Metastatic Breast Carcinoma in the Ovary (tissue), 3 donors: Measurements from ENCODE around the genes IRF8 and MTHFSD.

DNA sequence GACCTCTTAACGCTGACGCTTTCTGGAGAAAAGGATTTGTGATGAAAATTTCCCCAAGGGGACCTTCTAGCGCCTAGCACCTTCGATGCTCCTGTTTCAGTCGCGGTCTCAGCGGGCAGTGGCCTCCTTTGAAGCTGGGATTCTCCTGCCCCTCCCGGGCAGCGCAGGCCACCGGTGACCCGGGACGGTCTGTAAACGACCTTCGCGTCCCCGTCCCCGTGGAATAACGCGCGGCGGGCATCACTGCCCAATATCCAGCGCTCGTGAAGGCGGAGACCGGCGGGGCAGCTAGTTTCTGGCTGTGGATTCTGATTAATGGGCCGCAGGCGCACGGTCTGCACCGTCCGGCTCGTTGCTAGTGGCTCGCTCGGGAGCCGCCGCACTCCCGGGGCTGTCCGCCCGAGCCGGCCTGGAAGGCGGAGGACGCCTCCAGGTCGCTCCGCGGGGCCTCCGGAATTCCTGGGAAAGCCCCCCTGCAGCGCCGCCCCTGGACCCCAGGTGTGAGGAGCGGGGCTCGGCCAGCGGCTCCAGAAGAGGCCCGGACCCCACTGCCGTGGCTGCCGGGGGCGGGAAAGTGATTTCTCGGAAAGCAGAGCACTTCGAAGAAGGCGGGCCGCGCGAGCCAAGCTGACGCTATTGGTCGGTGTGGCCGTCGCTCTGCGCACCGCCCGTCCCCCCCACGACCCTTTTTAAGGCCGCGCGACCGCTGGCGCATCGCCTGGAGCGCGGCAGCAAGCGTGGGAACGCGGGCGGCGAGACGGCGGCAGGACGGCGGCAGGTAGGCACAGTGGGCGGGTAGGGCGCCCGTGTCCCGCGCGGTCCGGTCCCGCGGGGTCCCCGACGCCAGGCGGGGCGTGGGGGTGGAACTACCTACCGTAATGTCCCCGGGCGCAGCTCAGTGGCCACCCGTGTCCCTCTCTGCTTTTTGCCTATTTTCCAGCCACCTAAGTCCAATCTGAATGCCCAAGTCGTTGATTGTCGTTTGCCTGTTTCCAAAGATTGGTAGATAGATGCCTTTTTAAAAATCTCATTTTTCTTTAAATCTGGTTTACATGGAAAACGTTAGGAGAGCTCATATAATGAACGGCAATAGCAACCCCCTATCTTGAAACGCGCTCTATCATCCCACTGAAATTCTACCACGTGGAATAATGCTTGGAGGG, at the start of gene IRF8:
TSS of gene IRF8 (plus strand) at position 717 of the 1,163 bp plus-strand sequence.
- PRO-cap, 3 experiments, result peak in 3 of 3 experiments; most common plus-strand start position 717 of the sequence (in 3); most common minus-strand start position 576 of the sequence (in 2)

GRCh38 chr16:85928260-85928876, 29.4 kb downstream of the IRF8 start:
- PRO-cap, 3 experiments, result peak in 1 of 3 experiments; most common minus-strand start chr16:85928463 (in 1)

DNA sequence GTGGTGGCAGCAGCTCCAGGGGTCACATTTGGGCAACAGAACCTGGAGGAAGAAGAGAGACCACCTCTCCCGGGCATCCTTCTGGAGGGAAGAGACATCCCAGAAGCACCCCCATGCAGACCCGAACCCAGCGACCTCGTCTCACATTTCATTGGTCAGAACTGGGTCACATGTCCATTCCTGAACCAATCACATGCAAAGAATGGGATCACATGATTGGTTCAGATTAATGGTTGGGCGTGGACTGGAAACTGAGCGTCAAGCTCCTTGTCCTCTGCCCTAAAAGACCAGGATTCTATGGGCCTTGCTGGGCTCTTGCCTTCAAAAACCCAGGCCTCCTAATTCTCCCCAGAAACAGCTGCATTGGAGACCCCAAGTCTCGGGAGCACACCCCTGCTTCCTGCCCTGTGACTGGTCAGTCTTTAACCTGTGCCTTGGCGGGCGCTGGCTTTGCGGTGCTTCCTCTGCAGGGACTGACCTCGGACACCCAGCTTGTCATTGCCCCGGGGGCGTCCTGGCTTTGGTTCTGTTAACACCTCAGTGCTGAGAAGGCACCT, 63.3 kb downstream of the IRF8 start:
- PRO-cap, 3 experiments, result no peak in any of the 3 experiments

GRCh38 chr16:85963652-85964153, 64.7 kb downstream of the IRF8 start:
- PRO-cap, 3 experiments, result no peak in any of the 3 experiments

- PRO-cap, 3 experiments, result no peak in any of the 3 experiments
Measured at GRCh38 chr16:85975713-85976177, 76.8 kb downstream of the IRF8 start.

GRCh38 chr16:86026606-86027023, 127.7 kb downstream of the IRF8 start:
- PRO-cap, 3 experiments, result no peak in any of the 3 experiments

GRCh38 chr16:86051934-86052294, 153.0 kb downstream of the IRF8 start:
- PRO-cap, 3 experiments, result no peak in any of the 3 experiments

DNA sequence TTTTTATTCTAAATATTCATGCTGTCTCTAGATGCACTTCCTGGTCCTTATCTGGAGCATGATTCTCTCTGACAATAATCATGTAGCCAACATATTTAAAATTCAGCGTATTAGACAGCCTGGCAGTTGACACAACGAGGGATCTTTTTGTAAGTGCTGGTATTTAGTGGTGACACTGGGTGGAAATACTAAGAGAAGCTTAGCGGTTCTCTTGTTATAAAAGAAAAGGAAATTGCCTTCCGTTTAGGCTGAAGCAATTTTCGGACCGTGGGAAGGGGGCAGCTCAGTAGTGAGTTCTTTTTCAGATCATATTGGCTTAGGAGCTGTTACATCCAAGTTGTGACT, 295.5 kb downstream of the IRF8 start:
- PRO-cap, 3 experiments, result no peak in any of the 3 experiments

DNA sequence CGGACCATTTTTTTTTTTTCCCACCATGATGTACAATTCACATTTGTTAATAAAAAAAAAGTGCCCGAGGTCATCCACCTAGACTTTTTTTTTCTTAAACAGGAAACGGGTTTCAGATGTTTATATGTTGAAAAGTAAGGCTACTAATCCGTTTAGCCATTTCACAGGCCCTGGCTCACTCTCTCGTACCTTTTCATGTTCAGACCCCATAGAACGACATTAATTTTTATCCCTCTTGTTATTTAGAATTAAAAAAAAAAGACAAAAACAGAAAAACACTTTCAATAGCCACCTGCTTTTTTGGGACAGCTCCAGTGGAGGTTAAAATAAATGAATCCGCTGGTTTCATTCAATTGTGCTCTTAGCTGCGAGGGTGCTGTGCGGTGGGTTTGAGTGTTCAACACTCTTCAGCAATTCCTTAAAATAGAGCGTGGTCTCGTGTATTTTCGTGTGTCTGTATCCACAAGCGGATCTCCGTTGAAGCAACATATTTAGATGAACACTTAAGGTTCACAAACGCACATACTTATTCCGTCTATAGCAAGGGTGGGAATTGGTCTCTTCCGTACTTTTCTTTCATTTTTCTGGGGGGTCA, 297.6 kb downstream of the IRF8 start:
- PRO-cap, 3 experiments, result no peak in any of the 3 experiments

DNA sequence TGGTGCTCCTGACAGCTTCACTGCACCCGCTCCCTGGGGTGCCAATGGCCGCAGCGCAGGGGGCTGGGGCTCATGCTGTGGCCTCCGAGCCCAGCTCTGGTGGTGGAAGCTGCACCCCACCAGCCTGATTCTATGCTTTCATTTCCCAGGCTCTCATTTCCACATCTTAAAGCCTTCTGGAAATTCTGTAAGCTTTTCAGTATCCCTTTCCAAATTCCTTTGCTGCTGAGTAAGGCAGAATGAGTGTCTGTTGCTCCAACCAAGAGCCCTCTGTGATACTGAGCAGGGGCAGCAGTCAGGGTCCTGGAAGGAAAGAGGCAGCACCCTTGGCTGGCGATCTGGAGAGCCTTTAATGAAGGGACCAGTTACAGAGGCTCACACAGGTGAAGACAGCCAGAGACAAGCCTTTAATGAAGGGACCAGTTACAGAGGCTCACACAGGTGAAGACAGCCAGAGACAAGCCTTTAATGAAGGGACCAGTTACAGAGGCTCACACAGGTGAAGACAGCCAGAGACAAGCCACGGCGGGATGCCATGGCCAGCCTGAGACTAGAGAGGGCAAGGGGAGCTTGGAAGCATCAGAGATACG, 79.4 kb upstream of the FOXF1 start:
- PRO-cap, 3 experiments, result no peak in any of the 3 experiments

DNA sequence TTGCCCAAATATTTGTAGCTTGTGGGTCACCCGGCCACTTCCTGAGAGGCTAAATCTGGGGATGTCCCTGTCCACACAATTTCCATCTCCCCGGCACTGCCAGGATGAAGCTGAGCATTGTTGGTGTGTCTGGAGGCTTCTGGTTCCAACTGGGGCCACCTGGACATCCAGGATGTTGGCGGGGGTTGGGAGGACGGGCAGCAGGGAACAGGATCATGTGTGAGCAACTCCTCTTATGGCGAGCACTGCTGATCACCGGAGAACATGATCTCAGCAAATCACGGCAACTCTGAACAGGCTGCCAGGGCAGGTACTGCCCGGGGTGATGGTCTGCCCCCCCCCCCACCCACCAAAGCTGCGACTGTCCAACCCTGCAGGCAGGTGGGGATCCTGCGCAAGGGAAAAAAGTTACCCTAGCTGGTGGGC, 17.0 kb upstream of the FOXF1 start:
- PRO-cap, 3 experiments, result no peak in any of the 3 experiments

DNA sequence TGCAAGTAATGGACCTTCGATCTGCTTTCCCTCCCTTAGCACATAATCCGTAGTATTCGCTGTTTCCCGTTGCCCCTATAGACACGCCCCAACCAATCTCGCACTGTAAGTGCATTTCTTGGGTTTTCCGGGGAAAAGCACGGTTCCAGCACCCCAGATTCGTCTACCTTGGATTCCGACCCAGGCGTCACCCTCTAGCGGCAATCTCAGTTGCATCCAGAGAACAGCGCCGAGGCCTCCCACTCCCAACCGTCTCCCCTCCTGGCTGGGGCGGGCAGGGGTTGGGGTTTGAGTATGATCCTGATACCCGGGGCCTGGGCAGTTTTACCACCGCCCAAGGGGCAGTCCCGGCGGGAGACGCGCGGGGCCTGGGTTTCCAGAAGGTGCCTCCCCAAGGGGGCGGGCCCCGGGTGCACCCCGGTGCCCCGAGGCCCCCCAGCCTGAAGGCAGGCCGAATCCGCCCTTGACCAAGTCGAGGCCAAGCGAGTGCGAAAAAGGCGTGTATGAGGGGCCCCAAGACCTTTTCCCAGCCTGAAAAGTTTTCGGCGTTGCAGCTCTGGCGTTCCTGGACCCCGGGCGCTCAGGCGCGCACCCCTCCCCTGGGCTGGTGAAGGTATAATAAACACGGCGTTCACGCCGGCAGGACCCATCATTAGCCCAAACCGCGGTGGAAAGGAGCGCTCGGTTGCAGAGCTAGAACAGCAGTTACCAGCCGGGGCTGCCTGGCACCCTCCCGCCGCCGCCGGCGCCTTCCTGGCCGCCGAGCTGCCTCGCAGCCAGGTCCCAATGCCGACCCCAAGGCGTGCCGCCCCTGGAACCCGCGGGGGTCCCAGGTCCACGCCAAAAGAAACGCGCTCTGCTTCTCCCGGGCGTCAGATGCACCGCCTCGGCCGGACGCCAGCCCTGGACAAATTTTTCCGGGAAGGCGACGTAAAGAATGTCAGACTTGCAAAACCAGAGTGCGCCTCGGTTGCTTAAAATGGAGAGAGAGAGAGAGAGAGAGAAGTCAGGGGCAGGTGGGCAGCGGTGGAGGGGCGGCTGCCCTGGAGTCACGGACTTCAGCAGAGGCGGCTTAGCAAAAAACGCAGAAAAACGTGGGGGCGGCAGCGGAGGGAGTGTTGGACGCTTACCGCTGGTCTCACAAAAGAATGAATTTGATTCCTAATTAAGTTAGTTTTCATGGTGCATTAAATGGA, 11.7 kb upstream of the FOXF1 start:
- PRO-cap, 3 experiments, result no peak in any of the 3 experiments

DNA sequence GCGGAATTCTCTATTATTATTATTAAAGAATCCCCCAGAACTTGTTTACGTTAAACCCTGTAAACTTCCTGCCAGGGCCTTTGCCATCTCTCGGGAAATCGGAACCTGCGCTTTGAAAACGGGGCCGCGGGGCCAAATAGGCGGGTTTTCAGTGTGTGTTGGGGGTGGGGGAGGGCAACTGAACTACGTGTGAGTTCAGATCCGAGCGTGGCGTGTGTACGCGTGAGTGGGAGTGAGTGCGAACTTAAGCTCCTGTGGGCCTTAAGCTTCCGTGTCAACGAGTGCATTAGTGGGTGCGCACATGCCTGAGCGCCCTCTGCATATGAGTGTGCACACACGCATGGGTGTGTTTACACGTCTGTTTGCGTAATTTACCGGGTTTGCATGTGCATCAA, 1.4 kb upstream of the FOXF1 start:
- PRO-cap, 3 experiments, result no peak in any of the 3 experiments

- PRO-cap, 3 experiments, result no peak in any of the 3 experiments
Measured at GRCh38 chr16:86513525-86513990, 3.2 kb downstream of the FOXF1 start.

- PRO-cap, 3 experiments, result peak in 3 of 3 experiments; most common plus-strand start chr16:86555306 (in 2); most common minus-strand start chr16:86555184 (in 2)
Measured at GRCh38 chr16:86554636-86555398, at the start of gene MTHFSD. Gene MTHFSD, minus strand, starts transcription at chr16:86555235.

GRCh38 chr16:86664313-86664861, 86.0 kb downstream of the FOXL1 start:
- PRO-cap, 3 experiments, result no peak in any of the 3 experiments

DNA sequence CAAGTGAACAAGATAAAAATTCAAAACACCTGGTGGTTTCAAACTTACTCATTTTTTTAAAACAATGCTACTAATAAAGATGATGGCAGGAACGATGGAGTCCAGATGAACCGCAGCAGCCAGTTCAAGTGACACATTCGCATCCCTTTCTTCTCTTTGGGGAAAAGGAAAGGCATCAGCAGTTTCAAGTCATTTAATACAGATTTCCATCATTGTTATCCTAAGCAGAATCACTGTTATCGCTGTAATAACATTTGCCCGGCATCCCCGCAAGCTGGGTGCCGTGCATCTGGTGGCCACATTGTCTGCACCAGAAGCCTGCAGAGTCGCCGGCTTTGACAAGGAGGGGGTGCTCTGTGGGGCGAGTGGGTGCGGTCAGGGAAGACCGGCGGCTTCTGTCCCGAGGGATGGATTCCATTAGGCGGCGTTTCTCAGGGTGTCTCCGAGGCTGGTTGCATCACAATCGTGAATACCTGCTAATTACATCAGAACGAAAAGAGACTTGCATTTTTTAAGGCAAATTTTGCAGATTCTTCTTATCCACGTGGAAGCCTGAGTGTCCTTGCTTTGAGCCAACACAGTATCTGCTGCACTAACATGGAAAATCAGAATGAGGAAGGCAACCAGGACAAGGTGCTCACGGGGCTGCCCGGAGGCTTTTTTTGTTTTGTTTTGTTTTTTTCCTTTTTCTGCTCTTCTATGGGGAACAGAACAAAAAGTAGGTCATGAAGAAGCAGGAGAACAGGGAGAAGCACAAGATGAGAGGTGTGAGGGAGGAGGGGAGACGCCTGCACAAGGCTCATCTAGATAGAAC, 183.3 kb downstream of the FOXL1 start:
- PRO-cap, 3 experiments, result no peak in any of the 3 experiments

- PRO-cap, 3 experiments, result peak in 1 of 3 experiments; most common plus-strand start chr16:86845073 (in 1); most common minus-strand start chr16:86844853 (in 1)
Measured at GRCh38 chr16:86844580-86845147, 266.3 kb downstream of the FOXL1 start.

- PRO-cap, 3 experiments, result no peak in any of the 3 experiments
Measured at GRCh38 chr16:86865811-86866706, 287.7 kb downstream of the FOXL1 start.

DNA sequence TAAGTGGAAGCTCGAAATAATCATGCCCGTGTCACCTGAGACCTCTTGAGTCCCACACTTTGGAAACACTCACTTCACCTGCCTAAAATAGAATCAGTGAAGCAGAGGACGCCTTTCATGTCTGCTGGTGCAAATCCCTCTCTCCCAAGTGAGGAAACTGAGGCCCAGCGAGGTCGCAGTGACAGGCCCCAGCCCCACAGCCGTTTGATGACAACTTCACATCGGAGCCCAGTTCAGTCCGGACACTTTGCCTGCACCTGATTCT, 284.6 kb downstream of the C16orf95 start:
- PRO-cap, 3 experiments, result no peak in any of the 3 experiments